Cerebral cortex (tissue), 2 donors: ENCODE measurements around a stretch of chr3.

DNA sequence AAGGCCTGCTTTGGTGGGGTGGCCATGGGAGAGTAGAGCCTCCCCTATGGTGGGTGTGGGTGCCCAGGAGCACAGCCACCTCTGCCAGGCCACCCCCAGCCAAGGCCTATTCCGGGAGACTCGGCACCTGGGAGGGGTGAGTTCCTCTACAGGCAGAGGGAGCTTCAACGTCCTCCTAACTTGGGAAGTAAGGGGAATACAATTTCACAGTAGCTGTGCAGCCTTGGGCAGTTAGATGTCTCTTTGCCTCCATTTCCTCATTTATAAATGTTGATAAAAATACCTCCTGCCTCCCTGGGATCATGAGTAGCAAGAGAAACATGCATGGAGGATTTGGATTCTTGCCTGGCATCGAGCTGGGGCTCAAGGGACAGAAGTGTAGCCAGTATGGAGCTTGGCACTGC is 18.3 kb upstream of the SLC41A3 start:
- PRO-cap, 2 experiments: no peak in any of the 2 experiments

DNA sequence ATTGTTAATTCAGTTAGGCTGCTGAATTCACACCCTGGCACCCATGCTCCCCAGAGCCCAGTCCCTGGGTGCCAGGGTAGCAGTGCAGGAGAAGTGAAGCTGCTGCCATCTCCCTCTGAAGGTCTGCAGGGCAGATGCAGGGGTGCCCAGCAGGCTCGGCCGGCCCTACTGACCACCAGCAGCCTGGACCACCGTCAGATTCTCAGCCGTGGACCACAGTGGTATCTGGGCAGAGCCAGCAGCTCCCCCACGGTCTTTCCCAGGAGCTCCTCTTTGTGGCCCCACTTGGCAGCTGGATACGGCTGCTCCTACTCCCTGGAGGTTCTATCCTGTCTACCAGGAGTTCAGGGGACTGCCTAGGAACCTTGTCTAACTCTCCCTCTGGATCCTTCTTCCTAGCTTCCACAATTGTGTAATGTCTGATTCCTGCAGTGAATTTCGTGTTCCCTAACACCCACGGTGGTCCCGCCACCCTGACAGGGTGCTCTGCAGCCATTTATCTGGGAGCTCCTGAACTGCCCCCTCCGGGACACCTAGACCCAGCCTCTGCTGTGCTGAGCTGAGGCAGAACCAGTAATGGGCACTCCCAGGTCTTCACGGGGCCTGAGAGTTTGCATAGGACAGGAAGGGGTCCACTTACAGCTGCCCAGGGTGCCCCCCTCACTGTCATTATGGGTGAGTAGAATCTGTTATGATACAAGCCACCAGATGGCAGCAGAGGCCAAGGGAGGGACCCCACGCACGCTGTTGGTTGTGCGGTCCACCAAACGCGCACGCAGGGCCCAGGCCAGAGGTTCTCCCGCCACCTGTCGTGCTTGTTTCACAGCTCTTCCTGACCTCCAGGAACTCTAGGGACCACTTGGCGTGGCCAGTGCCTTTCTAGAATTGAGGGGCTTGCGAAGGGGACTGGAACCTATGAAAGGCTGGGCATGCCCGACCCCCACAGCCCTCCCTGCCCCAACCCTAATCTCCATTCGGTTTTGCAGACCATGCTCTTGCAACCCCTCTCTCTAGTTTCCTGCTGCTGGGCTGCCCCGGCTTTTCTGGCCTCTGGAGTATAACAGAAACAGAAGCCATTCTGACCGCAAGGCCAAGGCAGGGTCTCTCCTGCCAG is 46.4 kb downstream of the ALDH1L1 start:
- PRO-cap, 2 experiments: no peak in any of the 2 experiments

- PRO-cap, 2 experiments: no peak in any of the 2 experiments
Observed at GRCh38 chr3:126181309-126181689, 913 bp upstream of the ALDH1L1 start.

DNA sequence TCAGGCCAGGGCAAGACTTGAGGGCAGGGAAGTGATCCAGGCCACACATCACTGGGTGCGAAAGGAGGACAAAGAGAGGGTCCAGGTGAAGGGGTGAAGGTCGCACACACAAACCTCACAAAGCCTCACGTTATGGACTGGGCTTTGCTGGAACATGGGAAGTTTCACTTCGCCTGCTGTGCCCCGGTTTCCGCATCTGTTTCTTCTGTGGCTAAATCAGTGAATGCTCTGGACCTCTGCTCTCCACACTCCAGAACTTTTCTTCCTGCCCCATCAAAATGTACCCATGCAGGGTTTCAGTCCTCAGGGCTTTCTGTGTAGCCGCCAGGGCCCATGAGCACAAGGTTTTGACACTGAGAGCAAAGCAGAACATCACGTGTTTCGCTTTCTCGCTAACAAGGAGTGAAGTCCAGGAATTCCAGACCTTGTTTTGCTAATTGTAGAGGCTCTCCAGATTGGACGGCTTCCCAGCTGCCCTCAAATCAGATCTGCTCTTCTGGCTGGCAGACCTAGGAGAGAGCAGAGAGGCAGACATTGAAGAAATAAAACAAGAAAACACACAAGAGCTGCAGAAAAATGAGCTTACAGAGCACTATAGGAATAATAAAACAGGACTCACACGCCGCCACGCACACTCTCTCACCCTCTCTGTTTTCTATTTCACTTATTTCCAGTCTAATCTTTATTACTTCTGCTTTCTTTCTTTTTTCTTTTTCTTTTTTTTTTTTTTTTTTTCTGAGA is 56.1 kb downstream of the KLF15 start:
- PRO-cap, 2 experiments: no peak in any of the 2 experiments

DNA sequence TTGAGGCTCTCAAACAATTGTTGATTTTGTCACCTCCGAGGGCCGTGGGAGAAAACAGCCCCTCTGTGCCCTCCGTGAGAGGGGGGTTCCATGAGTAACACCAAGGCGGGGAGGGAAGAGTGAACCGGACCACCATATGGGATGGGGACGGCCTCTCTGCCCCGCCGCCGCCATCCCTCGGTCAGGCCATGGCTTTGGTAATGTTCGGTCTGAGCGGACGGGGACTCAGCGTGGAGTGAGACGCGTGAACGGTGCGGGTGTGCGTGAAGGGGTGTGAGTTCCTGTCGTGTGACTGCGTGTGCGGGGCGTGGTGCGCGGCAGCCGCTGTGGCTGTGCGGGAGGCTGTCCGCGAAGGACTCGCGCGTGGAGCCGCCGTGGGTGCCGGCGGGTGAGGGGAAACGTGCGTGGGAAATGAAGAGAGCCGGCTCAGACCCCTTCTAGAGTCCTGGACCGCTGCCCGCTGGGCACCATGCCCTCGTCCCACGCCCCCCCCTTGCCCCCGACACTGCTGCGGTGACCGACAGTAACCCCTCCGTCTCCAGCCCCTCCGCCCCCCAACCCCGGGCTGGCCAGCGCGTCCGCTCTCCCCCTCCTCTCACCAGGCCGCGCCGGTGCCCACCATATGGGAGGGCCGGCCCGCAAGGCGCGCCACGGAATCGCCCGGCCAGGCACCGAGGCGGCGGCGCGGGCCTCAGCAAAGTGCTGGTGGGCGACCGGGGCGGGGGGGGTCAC is 729 bp downstream of the KLF15 start:
- PRO-cap, 2 experiments: peak in 1 of 2 experiments; most common plus-strand start position 295 of the sequence (in 1); most common minus-strand start position 211 of the sequence (in 1)

GRCh38 chr3:126358046-126358485 is 858 bp upstream of the KLF15 start:
- PRO-cap, 2 experiments: peak in 1 of 2 experiments; most common plus-strand start chr3:126358299 (in 1); most common minus-strand start chr3:126358195 (in 1)

GRCh38 chr3:126374706-126375119 is 17.5 kb upstream of the KLF15 start:
- PRO-cap, 2 experiments: no peak in any of the 2 experiments

DNA sequence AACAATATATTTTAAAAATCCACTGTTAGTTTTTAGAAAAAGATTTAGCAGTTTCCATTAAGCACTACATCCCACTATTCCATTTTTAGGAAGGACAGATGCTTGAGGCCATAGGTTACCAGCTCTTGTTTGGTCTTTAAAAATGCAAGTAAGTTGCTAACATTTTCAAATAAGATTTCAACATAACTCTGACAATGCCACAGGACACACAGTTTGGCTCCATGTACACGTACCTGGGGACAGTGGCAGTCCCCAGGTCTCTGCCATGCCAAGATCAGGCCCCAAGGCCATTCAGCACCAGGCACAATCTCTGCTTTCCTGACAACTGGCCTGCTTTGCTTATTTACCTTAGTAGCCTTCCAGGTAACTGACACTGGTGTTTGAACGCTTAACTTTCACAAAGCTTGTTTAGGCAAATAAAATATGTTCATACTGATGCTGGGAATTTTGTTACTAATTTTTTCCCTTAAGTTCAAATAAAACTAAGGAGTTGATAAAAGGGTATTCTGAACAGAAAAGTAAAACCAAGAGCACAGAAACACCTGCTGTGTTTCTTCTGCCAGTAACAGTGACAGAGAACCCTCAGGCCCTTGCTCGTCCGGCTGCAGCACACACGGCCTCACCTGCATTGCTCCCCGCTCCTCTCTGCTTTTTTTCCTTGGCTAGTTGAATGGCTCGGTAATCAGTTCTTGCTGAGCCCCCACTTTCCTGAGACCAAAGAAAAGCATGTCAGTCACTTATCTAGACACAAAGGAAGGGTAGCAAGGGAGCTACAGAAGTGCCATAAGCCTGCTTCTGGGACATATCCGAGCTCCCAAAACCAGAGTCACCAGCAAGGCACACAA is 16.4 kb downstream of the ZXDC start:
- PRO-cap, 2 experiments: no peak in any of the 2 experiments

DNA sequence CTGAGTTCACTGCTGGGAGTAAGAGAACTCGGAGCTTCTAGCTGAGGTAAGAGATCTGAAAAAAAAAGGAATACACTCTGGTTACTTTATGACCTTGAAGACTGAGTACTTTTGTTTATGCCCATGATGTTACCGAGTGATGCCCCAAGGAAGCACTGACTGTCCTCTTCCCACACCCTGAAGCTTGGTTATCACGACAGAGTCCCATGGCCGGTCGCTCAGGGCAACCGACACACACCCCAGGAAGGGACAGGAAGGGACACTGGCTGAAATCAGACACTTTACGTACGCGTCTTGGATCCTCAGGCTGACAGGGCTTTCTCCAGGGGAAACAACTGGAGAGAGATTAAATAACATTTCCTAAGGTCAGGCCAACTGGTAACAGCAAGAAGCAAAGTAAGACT is 13.5 kb downstream of the ZXDC start:
- PRO-cap, 2 experiments: no peak in any of the 2 experiments

DNA sequence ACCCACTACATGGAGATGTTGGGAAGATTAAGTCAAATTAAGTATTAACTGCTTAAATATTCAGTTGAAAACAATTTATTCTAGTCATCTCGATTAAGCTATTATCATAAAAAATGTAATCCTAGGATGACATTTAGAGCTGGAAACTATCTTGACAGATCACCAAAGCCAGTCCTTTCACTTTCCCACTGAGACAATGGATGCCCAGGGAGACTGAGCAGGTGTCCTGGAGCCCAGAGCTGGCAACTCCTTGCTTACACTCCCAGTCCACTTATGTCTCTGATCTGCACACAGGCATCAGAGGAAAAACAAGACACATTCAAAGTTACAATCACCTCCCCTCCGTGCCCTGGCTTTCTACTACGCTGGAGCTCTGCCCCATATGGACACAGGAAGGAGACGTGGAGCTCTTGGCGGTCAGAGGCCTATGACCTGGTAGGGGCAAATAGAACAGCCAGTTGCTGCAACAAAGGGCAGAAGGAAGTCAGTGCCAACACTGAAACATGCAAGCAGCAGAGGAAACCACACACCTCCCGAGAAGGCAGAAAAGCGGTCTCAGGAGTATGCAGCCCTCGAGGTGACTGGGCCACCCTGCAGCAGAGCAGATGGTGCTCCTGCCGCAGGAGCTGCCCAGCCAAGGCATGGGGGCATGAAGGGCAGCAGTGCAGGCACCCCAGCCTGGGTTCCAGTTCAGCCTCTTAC is 8.9 kb downstream of the ZXDC start:
- PRO-cap, 2 experiments: no peak in any of the 2 experiments

- PRO-cap, 2 experiments: no peak in any of the 2 experiments
Observed at GRCh38 chr3:126601321-126601726, 42.6 kb upstream of the C3orf22 start.

DNA sequence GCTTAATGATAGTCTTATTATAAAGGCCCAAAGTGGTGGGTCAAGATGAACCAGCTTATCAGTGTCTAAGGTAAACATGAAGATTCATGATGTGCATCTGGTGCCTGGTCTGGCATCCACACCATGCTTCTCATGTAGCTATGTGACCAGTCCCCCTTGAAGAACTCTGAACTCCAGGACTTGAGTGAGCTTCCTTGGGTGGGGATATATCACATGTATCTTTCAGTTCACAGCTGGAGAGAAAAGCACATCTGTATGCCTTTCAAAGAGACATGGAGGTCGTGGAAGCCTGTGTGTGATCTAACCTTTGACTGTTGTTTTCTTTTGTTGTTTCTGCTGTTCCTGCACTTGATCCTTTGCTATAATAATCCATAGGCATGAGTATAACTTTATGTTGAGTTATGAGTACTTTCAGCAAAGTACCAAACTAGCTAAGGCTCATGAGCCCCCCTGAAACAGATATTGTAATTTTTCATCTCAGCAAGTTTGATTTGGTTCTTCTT is 43.6 kb upstream of the C3orf22 start:
- PRO-cap, 2 experiments: no peak in any of the 2 experiments

GRCh38 chr3:126704425-126704959 is 452 bp downstream of the CHCHD6 start:
- PRO-cap, 2 experiments: no peak in any of the 2 experiments

- PRO-cap, 2 experiments: no peak in any of the 2 experiments
Observed at GRCh38 chr3:126782504-126783026, 78.5 kb downstream of the CHCHD6 start.

DNA sequence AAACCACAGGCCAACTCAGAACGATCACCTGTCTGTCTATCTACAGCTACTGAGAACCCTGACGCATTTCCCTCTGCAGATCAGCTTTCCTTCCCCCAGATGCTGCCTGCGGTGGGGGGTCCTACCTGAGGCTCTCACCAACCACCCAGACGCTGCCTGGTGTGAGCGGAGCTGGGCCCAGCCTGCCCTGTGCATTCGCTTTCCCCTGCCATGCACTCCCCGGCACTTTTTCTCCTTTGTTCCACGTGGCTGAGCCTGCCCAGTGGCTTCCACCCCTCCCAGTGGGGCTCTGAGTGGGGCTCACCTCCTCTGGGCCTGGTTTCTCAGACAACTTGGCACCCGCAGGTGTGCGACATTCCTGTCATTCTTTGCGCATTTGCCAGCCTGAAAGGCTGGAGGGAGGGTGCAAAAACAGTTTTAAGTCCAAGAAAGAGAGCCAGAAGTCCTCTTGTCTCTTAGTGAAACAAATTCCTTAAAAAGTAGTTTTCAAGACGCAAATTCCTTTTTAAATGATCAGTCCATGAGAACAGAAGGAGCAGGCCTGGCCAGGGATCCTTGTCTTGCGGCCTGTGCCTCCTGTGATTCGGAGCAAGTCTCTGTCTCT is 60.4 kb downstream of the PLXNA1 start:
- PRO-cap, 2 experiments: no peak in any of the 2 experiments

GRCh38 chr3:127218398-127218994 is 25.6 kb downstream of the PRR23E start:
- PRO-cap, 2 experiments: no peak in any of the 2 experiments

DNA sequence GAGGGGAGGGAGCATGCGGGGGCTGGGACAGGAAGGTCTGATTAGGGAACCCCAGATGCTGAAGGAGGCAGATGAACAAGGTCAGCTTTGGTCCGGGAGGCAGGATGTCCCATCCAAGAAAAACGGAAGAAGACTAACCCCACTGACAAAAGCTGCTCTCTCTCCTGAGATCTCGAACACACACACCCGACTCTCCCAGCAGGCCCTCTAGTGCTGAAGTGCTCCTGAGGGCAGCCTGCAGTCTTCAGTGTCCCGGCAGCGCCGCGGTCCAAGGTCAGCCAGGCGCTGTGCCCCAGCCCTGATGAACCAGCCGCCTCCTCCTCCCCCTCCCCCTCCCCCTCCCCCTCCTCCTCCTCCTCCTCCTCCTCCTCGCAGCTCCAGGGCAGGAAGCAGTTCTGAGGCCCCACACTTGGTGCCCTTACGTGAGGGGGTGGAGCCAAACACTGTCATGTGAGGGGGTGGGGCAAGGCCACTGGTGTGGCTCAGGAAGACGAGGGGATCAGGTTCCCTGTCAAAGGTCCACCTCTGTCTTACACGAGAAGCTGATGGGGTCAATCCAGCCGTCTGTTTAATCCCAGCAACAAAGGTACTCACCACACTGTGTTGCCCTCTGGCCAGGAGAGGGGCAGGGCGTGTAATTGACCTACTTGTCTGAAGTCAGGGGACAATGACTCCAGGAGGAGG is 34.1 kb downstream of the PRR23E start:
- PRO-cap, 2 experiments: no peak in any of the 2 experiments

GRCh38 chr3:127526641-127527179 is 63.8 kb downstream of the TPRA1 start:
- PRO-cap, 2 experiments: no peak in any of the 2 experiments

DNA sequence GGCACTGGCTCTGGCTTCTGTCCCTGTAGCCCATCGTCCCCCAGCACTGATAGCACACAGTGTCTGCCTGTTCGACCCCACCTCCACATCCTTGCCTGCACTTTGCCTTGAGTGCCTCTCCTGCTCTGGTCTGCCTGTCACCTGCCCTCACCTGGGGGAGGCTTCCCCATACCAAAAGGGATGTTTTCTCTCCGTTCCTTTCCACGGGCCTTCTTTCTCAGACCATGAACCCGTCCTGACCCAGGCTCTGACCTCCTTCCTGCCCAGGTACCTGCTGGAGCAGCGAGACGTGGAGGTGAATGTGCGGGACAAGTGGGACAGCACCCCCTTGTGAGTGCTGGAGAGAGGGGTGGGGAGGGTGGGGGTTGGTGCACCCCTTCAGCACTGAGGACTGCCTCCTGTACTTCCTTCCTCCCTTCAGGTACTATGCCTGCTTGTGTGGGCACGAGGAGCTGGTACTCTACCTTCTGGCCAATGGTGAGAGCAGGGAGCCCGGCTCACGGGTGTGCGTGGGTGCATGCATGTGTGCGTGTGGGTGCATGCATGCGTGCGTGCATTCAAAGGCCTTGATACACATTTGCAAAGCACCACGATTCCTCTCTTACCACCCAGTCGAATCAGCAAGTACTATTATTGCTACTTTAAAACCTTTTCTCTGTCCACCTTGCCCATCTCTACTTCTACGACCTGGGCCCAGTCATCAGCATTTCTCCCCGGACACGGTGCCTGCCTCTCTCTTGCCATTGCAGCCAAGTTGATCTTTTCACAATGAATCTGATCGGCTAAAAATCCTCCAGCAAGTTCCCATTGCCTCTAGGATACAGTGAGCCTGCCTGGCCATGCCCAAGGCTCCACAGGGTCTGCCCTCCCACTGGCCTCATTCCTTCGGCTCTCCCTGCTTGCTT is 1.6 kb downstream of the ABTB1 start:
- PRO-cap, 2 experiments: no peak in any of the 2 experiments

- PRO-cap, 2 experiments: peak in 1 of 2 experiments; most common plus-strand start chr3:127708238 (in 1)
Observed at GRCh38 chr3:127707687-127708536, 35.2 kb downstream of the ABTB1 start.